Caco-2 (cell line): ENCODE results near the gene ERMARD.

GRCh38 chr6:167962583-167963206 lies 34.8 kb upstream of the KIF25 start:
- PRO-cap = no peak
- RRBS = no CpG with 5 or more reads among the region's 10 CpGs

- PRO-cap = no peak
- RRBS = 95% methylated on average over 5 of the region's 10 CpGs
Observed at GRCh38 chr6:168097990-168098249, 18.9 kb upstream of the FRMD1 start.

DNA sequence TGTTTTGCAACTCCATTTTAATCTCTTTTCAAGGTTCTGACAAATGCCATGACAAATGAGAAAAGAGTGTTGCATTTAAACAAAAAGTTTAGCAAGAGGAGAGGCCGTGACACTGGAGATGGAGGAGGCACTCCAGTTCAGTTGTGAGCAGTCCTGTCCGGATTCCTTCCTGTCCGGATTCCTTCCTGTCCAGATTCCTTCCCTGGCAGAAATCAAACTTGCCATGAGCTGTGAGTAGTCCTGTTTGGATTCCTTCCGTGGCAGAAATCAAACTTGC lies 48.5 kb upstream of the DACT2 start:
- PRO-cap = no peak
- RRBS = no CpG with 5 or more reads among the region's 4 CpGs

- PRO-cap = no peak
- RRBS = no CpG with 5 or more reads among the region's 15 CpGs
Observed at GRCh38 chr6:168368413-168369251, 49.1 kb upstream of the DACT2 start.

DNA sequence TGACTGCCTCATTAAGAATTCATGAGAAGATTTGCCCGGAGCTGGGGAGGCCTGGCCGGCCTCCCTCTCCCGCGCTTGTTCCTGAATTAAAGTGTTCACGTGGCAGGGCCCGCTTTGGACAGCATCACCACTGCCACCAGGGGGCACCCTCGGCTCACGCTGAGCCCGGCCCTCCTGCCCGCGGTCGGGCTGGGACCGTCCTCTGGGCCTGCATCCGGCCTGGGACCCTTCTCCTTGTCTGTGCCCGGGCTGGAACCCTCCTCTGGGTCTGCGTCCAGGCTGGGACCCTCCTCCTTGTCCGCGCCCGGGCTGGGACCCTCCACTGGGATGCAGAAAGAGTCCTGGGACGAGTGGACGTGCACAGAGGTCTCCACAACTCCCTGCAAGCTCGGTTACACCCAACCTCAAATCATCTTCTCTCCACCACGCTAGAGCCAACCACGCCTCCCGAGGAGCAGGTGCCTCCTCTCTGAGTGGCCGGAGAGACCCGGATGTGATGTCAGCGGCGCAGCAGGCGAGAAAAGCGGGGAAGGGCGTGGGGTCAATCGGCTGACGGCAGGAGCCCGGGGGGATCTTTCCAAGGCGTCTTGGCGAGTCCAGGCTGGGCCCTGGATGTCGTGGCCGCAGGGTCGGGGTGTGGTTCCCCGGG lies 50.9 kb upstream of the DACT2 start:
- PRO-cap = bidirectional peak, plus-strand start at position 544 of the sequence, minus-strand start at position 406 of the sequence
- RRBS = 50% methylated on average over 27 of the region's 41 CpGs

GRCh38 chr6:168388492-168389156 lies 52.4 kb upstream of the SMOC2 start:
- PRO-cap = no peak
- RRBS = 86% methylated on average over 4 of the region's 20 CpGs

GRCh38 chr6:168413200-168413856 lies 27.7 kb upstream of the SMOC2 start:
- PRO-cap = no peak
- RRBS = 92% methylated on average over 8 of the region's 39 CpGs

- PRO-cap = no peak
- RRBS = no CpG with 5 or more reads among the region's 1 CpG
Observed at GRCh38 chr6:168938182-168938441, 315.5 kb downstream of the THBS2 start.

- PRO-cap = no peak
- RRBS = no CpG with 5 or more reads among the region's 1 CpG
Observed at GRCh38 chr6:169071021-169071220, 182.7 kb downstream of the THBS2 start.

- PRO-cap = no peak
- RRBS = no CpG with 5 or more reads among the region's 19 CpGs
Observed at GRCh38 chr6:169229449-169230069, 24.1 kb downstream of the THBS2 start.

GRCh38 chr6:169234763-169235268 lies 18.8 kb downstream of the THBS2 start:
- PRO-cap = no peak
- RRBS = 93% methylated on average over 4 of the region's 20 CpGs

- PRO-cap = no peak
- RRBS = 94% methylated on average over 4 of the region's 21 CpGs
Observed at GRCh38 chr6:169340306-169340772, 86.7 kb upstream of the THBS2 start.

- PRO-cap = no peak
- RRBS = no CpG with 5 or more reads among the region's 13 CpGs
Observed at GRCh38 chr6:169427779-169428357, 174.2 kb upstream of the THBS2 start.

- PRO-cap = no peak
- RRBS = no CpG with 5 or more reads among the region's 18 CpGs
Observed at GRCh38 chr6:169450619-169451436, 197.2 kb upstream of the THBS2 start.

DNA sequence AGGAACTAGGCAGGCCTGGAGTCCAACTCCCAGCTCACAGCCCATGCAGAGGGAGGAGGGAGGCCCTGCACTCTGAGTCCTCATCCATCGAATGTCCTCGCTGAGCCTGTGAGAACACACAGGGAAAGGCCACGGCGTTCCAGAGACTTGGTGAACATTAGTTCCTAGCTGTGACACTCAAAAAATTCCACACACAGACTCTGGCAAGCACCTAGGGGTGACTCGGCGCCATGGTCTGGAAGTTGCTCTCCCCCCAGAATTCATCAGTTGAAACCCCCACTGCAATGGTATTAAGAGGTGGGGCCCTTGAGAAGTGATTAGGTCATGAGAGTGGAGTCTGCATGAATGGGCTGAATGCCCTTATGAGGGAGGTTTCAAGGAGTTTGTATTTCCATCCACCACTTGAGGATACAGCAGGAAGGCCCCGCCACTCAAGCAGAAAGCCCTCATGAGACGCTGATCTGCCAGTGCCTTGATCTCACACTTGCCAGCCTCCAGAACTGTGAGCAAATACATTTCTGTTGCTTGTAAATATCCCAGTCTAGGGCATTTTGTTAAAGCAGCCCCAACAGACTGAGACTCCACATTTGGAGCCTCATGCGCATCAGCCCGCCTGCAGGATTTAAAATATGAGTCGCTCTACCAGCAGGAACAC lies 73.9 kb downstream of the WDR27 start:
- PRO-cap = no peak
- RRBS = no CpG with 5 or more reads among the region's 11 CpGs

DNA sequence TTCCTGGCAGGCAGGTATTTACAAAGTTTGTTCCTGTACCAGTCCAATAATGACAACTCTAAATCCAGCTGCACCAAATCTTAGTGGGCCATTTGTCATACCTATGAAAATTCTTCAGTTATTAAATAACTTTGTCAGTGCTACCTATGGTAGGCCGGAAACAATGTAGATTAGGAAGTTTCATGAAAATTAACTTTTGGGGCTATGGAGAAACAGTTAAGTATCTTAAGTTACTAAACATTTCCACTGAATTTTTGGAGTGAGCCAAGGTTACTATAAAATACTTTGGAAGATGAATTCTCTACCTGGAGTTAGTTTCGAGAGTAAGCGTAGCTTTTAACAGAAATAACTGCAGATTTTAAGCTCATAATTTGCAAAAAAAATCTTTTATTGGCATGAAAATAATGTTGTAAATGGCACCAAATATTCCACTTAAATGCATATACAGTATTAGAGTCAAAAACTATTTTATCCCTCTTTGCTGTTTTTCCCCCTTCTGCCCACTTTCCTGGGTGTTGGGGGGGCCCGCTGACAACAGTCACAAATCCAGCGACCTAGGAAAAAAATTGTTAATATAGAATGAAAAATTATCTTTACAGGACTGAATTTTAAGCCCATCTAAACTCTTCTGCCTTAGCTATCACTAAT lies 1.7 kb downstream of the C6orf120 start:
- PRO-cap = no peak
- RRBS = no CpG with 5 or more reads among the region's 5 CpGs

DNA sequence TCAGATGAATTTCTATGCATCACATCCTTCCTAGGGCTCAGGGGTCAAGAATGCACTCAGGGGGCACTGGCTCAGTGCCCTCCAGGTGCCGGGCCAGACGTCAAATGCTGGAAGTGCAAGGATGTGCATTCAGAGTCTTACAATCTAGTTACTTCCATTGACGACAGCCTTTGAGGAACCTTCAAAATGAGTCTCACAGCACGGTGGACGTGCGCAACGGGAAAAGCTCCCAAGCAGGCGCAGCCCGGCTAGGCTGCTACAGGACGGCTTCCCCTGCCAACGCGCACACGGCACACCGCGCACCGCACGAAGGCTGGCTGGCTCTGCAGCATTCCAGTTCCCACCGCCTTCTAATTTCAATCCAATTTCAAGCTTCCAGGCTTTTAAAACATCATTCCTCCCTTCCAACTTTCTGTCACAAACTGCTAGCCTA lies 1.5 kb downstream of the PHF10 start:
- PRO-cap = no peak
- RRBS = no CpG with 5 or more reads among the region's 18 CpGs

DNA sequence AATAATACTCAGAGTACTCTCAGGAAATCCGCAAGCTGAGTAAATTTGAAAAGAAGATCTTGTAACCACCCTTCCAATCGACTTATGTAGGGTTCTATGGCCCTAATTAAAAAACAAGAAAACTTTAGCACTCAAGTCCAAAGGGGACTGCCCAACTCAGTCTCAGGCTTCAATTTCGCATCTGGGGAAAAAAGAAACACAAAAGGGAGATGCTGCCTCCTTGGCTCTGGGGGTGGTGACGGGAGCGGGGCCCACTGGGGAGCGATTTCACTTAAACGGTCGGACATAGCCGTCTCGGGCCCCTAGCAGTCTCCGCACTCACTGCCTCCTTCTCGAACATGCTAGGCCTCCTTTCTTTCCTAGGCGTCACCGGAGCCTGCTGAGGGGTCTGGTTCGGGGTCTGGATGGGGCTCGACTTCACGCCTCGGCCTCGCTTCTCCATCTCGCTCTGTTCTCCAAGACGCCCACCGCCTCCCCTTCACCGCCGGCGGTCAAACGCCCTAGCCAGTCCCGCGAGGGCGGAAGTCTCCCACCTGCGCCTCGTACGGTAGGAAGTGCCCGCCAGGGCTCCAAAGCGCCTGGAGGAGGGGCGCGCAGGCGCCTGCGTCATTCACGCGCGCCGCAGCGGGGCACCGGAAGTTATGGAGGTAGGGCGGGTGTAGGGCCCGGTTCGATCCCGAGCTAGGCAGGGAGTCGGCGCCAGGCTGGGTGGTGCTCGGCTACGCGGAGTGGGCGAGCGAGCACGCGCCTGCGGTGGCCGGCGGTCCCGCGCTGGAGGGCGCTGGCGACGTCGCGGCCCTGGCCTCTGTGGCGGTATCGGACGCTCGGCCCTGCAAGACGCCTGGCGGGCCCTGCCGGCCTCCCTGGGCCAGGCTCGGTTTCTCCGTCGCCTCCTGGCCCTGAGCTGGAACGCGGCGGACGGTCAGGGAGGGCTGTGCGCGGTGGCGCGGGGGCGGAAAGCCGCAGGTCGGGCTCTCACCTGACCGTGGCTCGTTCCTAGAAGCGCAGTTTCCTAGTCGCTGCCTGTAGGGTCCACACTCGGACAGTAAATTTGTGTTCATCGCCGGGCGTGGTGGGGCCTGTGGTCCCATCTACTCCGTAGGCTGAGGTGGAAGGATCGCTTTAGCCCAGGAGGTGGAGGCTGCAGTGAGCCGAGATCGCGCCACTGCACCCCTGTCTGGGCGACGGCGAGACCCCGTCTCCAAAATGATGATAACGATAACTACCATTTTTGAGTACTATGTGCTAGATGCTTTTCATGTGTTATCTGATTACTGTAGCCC lies at the start of gene ERMARD:
TSS of gene ERMARD (plus strand) at position 606 of the 1,283 bp plus-strand sequence.
- PRO-cap = unidirectional peak, plus-strand start at position 264 of the sequence; bidirectional peak, plus-strand start at position 315 of the sequence, minus-strand start at position 320 of the sequence; bidirectional peak, plus-strand start at position 688 of the sequence, minus-strand start at position 556 of the sequence; bidirectional peak, plus-strand start at position 1,007 of the sequence, minus-strand start at position 998 of the sequence; unidirectional peak, minus-strand start at position 1,179 of the sequence
- RRBS = 2% methylated on average over 30 of the region's 106 CpGs

DNA sequence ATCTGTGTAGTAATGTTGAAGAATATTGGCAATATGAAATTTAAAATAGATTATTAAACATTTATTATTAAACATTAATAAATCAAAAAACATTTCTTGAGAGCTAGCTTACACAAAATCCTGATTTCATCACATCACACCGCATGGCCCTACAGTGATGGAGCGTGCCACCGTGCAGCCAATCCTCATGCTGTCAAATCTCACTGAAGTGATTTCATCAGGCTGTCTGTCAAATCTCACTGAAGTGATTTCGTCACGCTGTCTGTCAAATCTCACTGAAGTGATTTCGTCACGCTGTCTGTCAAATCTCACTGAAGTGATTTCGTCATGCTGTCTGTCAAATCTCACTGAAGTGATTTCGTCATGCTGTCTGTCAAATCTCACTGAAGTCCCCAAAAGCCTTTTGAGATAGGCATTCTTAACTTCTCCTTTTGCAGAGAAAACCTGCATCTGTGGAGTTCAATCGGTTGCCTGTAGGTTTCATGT lies 14.3 kb downstream of the ERMARD start:
- PRO-cap = no peak
- RRBS = no CpG with 5 or more reads among the region's 10 CpGs

DNA sequence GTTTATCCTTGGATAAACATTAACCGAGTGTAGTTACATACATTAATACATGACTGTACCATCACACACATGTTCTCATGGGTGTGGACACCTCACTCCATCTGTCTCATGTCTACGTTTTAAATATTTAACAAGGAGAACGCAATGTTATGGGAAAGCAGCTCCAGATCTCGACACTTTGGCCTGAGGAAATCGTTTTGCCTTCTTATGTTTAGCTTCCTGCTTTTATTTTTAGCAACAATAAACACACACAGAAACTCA lies 110.7 kb downstream of the ERMARD start:
- PRO-cap = no peak
- RRBS = no CpG with 5 or more reads among the region's 5 CpGs